Metastatic Pancreatic Carcinoma in the Ovary (tissue), 1 donor: ENCODE measurements around the genes STARD4 and REEP5.

DNA sequence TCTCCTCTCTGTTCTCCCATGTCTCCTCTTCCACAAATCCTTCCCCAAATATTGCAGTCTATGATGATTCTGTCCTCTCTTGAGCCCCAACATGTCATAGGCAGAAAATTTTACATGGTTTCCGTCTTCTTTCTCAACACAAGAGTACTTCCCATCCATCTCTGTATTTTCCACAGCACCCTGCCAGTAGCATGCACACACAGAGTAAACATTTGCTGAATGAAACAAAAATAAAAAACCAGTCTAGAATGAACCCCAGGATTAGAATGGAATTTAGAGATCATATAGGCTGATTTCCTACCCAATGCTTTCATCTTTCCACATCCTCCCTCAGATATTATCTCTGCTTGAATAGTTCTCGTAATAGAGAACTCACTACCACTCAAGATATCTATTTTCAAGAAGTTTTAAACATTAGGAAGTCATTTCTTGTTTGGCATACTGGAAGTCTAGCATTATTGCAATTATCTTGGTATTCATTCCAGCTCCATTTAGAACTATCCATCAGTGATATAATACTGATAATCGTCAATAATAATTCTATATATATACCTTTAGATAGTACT lies 342.8 kb upstream of the EFNA5 start:
- PRO-cap = no peak

DNA sequence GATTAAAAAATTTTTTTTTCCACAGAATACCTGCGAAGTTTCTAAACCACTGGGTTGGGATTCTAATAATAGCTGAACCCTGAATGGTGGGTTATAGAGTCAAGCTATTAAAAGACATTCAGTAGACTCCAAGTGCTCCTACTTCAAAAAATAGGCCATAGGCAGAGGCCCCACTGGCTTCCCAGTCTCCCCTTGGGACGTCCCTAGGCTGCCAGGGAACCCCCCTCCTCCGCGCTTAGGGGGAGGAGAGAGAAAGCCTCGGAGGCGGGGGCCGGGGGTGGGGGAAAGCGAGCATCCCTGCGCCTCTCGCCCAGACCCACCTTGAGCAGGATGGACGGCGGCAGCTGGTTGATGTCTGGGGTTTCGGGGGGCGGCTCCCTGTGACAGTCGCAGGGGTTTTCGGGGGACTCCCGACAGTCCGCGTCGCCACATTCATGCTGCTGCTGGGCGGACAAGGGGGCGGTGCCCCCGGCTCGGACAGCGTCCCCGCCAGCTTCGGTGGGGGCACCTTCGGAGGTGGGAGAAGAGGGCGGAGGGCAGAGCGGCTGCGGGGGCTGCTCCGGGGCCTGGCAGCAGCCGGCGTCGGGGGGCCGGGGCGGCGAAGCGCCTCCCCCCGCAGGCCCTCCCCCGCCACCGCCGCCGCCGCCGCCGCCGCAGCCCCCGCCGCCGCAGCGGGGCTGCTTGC lies 1.4 kb downstream of the FBXL17 start:
- PRO-cap = unidirectional peak, plus-strand start at position 313 of the sequence; unidirectional peak, plus-strand start at position 519 of the sequence

GRCh38 chr5:108963788-108964685 lies 216.3 kb downstream of the FER start:
- PRO-cap = no peak

DNA sequence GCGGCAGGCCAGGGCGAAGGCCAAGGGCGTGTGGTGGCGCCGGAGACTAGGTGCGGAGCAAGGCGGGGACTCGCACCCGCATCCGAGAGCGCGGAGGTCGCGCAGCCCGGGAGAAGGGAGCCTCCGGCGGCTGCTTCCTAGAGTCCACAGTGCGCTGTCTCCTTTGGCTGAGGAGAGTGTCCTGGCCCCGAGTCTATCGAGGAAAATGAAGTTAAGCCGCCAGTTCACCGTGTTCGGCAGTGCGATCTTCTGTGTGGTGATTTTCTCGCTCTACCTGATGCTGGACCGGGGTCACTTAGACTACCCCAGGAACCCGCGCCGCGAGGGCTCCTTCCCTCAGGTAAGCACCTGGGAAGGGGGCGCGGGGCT lies 470 bp downstream of the MAN2A1 start:
- PRO-cap = no peak

- PRO-cap = unidirectional peak, minus-strand start at chr5:109691134
These were observed 1.4 kb downstream of the MAN2A1 start for GRCh38 chr5:109690912-109691731.

DNA sequence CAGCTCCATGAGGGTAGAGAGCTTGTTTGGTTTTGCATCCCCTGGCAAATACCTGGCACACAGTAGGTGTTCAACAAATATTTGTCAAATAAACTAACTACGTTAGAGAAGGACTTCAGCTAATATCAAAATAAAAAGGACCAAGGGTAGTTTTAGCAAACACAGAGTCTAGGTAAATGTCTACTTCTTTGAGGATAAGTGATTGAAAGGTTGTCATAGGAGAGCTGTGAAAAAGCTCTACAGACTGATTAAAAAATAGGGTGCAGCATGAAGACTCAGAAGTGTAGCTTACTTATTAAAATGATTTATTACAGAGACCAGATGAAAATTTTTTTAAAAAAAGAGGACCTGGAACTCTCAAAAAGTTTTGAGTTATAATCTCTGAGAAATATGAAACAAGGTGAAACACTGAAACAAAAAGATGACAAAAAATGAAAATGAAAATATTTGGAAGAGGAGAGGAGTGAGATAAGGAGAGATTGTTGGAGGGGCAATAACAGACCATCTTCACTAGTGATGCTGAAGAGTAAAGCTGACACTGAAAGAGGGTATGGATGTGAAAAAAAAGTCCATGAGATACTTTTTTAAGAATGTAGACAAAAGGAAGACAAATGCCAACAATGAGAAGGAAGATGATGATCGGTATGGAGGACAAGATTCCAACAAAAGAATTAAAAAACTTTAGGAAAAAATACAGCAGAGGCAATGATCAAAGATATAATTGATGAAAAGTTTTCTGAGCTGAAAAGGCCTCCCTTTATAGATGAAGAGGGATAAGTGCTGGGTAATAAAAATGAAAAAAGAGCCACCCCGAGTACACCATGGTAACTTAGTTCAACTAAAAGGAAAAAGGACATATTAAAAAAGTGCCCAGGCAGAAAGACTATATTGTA lies 107.4 kb downstream of the MAN2A1 start:
- PRO-cap = no peak

- PRO-cap = no peak
These were observed 10.0 kb downstream of the SLC25A46 start for GRCh38 chr5:110748412-110749640.

GRCh38 chr5:111227135-111227615 lies 3.0 kb downstream of the CAMK4 start:
- PRO-cap = no peak

DNA sequence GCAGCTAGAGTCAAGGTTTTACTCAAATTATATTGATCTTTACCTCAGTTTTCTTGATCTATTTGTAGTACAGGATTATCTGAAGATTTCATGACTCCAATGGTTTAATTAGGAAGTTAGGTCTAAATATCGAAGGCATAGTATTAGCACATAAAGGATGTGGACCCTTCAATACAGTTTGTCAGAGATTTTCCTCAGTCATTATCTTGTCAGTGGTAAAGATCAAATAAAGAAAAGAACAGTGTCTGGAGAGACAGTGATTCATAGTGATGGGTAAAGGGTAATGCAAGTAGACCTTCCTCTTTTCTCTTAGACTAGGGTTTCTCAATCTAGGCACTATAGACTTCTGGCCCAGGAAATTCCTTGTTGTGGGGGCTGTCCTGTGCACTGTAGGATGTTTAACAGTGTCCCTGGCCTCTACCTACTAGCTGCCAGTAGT lies 6.8 kb downstream of the CAMK4 start:
- PRO-cap = no peak

- PRO-cap = unidirectional peak, plus-strand start at chr5:111512137; bidirectional peak, plus-strand start at chr5:111512780, minus-strand start at chr5:111512456
These were observed at the start of gene STARD4 for GRCh38 chr5:111511470-111512658. Gene STARD4 (minus strand): TSS chr5:111512535.

DNA sequence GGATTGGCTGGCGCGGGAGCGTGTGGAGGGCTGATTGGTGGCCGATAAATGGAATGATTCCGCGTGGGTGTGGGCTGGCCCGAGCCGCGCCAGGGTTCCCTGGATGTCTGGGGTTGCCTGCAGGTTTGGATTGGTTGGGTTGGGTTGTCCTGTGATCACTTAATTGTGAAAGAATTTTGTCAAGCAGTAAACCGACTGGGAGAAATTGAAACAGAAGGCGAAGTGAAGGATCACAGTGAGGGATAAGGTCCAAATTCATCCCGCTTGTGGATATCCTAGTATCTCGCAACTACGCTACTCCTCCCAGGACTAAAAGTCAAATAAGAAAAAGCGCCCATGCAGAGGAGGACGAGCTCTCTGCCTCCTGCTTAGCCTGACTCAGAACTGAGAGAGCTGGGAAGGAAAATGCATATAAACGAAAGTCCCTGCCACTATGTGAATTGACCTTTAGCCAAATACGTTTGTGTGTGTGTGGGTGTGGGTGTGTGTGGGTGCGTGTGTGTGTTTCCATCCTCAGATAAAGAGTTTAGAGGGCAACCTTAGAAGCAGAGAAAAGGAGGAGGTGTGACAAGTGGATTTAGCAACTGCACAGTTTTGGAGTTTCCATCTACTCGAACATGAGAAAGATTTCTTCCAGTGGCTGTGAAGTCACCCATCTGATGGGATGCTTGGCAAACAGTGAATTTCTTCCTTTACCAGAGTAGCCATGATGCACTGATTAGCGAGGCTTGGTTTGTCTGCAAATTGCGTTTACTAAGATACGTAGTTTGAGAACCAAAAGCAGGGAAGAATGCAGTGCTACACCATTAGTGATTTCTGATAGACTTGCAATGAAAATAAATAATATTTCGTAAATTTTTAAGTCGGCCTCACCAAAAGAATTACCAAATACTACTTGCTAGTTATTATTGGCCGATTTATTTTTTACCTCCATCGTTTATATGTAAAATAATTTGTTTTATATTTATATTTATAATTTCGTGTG lies 616 bp upstream of the STARD4 start:
- PRO-cap = bidirectional peak, plus-strand start at position 122 of the sequence, minus-strand start outside the sequence

- PRO-cap = no peak
These were observed 21.2 kb downstream of the NREP start for GRCh38 chr5:111735714-111736225.

DNA sequence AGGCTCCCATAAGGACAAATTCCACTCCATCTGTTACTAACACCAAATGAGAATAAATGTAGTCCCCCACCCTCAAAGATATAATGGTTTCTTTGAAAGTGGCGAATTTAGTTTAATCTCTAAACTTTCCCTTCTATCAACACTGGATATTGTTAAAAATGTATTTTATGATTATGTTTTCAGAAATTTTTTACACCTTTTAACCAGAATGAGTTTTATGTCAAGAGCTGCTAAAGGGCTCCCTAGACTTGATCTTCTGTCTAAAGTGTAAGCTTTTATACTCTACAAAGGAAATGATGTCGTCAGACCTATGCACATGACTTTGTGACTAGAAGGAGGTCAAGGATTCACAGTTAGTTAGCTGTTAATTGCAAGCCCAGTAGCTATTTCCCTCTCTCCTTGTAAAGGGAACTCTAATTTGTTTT lies 173.3 kb upstream of the NREP start:
- PRO-cap = no peak

GRCh38 chr5:112161388-112162097 lies 257.5 kb downstream of the EPB41L4A start:
- PRO-cap = no peak

DNA sequence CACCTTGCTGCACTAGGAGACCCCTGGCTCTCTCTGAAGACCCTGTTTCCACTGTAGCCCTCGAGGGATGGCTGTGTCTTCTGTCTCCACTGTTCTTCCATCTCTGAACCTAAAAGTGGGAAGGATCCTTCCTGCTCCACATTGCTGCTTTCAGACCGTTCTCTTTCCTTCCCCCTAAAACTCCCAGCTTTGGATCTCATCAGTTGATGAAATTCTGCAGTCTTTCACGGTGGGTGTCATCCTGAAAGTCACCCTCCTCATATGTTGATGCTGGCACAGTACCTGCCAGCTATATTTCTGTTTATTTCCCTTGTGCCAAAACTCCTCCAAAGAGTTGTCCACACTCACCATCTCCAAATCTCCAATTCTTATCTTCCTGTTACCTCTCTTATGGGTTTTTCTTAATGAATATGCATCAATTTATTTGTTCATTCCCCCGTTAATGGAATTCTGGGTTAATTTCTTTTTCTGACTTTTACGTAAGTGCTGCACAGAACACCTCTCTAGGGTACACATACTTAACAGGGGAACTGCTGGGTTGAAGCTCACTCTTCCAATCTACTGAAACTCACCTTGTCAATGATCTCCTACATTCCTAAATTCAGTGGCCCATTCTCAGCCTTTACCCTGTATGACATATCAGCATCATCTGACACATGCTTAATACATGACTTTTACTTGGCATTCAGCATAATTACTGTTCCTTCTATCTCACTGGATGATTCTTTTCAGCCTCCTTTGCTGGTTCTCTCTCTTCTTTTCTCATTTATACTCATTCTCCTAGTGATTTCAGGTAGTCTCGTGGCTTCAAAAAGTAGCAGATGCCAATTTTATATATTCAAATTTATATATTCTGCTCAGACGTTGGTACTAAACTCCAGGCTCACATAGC lies 163.9 kb downstream of the EPB41L4A start:
- PRO-cap = no peak

- PRO-cap = no peak
These were observed 113.8 kb upstream of the EPB41L4A start for GRCh38 chr5:112532821-112533336.

GRCh38 chr5:112861914-112862428 lies 884 bp downstream of the SRP19 start:
- PRO-cap = no peak

DNA sequence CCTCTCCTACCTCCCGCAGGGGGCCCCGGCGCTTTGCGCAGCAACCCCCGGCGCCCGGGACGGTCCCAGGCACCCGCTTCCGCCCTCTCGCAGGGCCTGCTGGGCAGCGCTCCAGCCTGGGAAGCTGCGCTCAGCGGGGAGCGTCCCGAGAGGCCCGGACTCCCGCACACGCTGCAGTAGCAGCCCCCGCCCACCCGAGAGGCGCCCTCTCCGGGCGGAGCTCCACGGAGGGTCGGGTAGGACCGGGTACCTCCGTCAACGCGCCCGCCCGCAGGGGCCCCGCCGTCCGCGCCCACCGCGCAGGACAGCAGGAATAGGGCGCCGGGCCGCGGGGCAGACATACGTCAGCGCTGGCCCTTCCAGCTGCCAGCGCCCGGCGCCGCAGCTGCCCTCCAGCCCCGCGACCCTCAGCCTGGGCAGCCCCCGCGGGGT lies 541 bp downstream of the REEP5 start:
- PRO-cap = no peak

DNA sequence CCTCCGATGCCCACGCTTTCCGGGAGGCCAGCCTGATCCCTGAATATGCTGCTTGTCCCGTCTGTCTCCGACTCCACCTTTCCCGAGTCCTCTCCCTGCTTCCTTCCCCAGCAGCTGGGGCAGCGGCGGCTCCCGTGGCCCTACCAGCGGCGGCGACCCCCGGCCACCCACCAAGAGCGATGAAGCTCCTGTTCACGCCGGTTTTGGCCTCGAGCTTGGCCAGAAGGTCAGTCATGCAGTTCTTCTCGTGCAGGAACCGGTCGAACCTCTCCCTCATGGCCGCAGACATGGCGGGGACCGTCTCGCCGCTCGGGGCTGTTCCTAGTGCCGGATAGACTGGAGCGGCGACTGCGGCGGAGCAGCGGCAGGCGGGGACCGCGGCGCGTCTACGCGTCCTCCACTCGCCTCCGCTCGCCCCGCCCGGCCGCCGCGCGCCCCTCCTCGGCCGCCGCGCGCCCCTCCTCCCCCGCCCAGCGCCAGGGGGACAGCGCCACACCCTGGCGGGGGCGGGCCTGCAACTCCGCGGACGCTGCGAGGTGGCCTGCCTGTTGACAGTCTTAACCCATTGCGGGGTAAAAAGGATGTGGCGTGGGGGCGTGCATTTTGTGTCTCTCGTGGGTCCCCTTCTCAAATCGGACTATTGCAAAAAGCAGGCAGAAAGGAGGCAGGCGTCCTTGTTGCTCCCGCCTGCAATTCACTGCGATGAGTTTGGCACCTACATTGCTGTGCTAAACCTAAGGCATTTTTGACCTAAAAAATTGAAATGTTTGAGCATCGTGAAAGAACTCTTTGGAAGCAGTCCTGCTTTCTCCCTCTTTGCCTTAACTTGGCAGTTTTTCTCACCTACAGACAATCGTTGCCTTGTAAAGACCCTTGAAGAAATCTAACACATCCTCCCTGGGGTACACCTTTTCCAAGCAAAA lies at the start of gene REEP5:
Gene REEP5, minus strand, starts transcription at position 326 of the 923 bp plus-strand sequence.
- PRO-cap = unidirectional peak, minus-strand start at position 323 of the sequence

- PRO-cap = no peak
These were observed 1.0 kb downstream of the DCP2 start for GRCh38 chr5:112977686-112977978.